Bronchial lymph node (tissue), 1 donor: ENCODE data around the genes CYBRD1 and HAT1.

- PRO-cap, result no peak
These were observed 231.1 kb downstream of the MYO3B start for GRCh38 chr2:170409017-170409550.

- PRO-cap, result unidirectional peak, plus-strand start at chr2:170751717
These were observed 18.7 kb upstream of the ERICH2 start for GRCh38 chr2:170751555-170751894.

DNA sequence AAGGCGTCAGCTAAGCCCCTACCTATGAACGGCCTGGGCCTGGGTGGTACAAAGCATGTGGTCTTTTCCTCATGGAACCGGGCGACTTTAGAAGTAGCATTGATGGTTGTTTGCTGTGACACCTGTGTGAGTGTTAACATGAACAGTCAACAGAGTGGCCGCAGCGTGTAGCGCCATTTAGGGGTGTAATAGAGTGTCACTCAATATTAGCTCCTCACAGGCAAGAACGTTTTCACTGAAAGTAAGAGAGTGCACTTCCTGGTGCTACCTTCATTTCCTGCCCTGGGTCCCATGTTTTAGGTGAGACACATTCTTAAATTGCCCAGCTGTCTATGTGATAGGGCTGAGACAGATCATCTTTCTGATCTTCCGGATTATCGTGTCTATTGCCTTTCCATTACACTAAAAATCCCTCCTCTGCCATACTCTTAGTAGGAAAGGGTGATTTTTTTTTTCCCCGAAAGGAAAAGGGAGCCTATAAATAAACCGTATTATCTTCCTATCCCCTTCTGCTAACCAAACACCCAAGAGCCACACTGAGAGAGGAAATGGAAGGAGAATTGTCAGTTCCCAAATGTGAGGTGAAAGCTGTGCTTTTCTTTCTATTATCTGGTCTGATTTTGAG, 1.3 kb downstream of the GORASP2 start:
- PRO-cap, result no peak

DNA sequence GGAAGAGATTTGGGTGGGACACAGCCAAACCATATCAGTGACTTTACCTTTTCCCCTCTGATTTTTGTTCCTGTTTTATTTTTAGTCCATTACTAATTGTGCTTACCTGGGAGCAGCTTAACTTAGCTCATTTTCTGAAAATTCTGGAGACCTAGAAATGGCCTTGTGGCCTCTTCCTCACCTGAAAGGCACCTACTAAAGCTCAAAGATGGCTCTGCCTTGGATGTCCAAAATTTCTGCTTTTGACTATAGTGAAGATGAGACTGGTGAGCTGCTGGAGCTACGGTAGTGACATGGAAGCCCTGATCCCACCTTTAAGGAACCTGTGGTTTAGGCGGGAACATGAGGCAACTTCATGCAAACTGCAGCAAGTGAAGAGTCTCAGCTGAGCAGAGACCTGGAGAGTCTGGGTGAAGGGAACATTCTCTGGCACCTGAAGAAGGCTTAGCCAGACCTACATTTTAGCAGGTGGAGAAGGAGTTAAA, 39.9 kb downstream of the GORASP2 start:
- PRO-cap, result no peak

DNA sequence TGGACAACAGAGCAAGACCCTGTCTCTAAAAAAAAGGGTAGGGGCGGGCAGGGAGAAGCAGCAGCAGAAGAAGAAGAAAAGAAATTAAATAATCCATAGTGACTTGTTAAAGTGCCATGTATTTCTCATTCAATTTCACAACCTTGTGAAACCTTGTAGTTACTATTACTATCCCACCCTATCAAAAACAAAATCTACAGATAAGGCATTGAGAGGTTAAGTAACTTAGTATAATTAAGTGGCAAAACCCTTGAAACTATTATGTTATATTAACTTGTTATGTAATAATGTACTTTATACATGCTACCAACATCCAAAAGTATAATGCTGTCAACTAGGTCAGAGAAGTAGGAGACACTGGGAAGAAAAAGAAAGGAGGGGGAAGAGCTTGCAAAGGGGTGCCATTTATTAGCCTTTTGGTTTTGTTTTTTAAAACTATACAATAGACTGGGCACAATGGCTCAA, 11.5 kb downstream of the TLK1 start:
- PRO-cap, result no peak

DNA sequence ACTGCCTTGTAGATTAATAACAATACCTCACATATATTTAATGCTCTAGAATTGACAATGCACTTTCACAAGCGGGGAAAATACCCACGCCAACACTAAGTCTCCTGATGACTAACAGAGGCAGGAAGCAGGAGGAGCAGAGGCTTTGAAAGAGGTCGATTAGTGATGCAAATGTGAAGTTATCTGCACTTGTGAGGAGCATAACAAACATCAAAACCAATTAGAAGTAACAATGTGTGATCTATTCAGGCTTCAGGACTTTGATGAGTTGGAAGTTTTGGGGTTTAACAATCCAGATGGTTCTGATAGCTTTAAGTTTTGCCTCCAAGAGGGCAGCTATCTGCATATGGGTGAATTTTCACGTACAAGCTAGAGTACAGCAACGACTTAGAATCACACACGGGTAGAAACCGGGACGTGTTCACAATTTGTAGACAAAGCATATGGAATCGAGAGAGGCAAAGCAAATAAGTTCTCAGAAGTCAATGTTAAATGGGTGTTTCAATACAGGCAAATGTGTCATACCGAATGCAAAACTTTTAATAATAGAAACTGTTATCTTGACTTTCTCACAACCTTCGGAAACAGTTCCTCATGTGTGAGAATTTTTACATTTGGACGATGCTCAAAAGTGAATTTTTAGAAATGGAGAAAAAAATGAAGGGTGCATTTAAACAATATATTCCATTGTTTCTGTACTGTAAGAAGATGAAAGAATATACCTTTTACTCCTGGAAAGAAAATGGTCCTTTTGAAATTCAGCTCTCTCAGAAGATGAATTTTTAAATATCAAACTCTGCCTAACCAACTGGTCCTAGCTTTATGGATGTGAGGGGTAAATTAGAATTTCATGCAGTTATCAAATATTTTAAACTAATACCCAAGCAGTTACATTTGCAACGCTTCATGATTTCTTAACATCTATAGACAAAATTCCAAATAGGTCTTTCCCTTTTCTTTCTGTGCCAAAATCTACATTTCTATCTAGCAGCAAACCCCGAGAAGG, 114.3 kb downstream of the METTL8 start:
- PRO-cap, result bidirectional peak, plus-strand start at position 182 of the sequence, minus-strand start at position 106 of the sequence; bidirectional peak, plus-strand start at position 595 of the sequence, minus-strand start at position 401 of the sequence

DNA sequence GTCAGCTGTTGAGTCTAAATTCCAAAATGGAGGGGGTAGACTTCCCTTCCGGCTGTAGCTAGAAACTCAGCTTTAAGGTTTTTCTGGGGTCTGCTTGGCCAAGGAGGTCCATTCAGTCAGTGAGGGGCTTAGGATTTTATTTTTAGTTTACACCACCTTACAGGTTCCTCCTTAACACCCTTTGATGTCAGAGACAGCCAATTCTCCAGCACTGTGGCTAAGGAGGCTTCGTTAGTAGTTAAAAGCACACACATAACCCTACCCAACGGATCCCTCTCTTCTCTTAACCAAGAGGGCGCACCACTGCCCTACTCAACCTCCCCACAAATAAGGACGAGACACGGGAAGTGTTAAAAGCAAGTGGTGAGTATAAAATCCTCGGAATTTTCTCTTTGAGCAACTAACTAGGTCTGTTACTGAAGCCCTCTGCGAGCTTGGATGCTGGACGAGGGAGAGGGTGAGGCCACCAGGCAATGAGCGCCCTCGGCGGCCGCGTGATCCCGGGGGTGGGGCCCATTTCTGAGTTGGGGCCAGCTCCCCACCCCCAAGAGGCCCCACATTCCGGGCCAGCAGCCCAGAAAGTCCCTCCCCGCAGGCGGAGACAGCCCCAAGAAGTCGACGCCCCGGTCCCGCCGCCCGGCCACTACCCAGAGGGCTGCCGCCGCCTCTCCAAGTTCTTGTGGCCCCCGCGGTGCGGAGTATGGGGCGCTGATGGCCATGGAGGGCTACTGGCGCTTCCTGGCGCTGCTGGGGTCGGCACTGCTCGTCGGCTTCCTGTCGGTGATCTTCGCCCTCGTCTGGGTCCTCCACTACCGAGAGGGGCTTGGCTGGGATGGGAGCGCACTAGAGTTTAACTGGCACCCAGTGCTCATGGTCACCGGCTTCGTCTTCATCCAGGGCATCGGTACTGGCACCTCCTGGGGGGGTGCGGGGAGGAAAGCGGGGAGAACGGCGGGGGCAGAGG, at the start of gene CYBRD1:
CYBRD1 (plus strand) TSS at position 640 of the 964 bp plus-strand sequence.
- PRO-cap, result unidirectional peak, plus-strand start at position 399 of the sequence; bidirectional peak, plus-strand start at position 643 of the sequence, minus-strand start at position 428 of the sequence

- PRO-cap, result no peak
These were observed 32.9 kb downstream of the CYBRD1 start for GRCh38 chr2:171555133-171555539.

DNA sequence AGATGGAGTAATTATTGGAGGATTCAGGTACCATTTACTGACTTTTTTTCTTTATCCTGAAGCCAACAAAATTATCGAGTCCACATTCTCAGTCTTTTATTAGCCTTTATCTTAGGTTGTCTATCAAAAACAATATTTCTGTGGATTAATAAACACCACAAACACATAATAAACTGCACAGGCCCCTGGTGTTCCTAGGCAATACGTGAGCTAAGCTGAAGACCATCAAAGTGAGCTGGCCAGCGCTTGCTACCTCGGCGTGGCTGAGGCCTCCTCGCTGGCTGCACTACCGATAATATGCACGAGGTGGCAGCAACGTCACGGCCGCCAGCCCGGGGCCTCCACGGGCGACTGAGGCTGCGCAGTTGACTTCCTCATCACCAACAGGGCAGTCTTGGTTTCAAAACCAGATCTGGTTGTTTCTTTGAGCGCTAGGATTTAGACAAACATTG, 51.7 kb downstream of the CYBRD1 start:
- PRO-cap, result no peak

GRCh38 chr2:171762691-171763738, 75.7 kb downstream of the DYNC1I2 start:
- PRO-cap, result no peak

DNA sequence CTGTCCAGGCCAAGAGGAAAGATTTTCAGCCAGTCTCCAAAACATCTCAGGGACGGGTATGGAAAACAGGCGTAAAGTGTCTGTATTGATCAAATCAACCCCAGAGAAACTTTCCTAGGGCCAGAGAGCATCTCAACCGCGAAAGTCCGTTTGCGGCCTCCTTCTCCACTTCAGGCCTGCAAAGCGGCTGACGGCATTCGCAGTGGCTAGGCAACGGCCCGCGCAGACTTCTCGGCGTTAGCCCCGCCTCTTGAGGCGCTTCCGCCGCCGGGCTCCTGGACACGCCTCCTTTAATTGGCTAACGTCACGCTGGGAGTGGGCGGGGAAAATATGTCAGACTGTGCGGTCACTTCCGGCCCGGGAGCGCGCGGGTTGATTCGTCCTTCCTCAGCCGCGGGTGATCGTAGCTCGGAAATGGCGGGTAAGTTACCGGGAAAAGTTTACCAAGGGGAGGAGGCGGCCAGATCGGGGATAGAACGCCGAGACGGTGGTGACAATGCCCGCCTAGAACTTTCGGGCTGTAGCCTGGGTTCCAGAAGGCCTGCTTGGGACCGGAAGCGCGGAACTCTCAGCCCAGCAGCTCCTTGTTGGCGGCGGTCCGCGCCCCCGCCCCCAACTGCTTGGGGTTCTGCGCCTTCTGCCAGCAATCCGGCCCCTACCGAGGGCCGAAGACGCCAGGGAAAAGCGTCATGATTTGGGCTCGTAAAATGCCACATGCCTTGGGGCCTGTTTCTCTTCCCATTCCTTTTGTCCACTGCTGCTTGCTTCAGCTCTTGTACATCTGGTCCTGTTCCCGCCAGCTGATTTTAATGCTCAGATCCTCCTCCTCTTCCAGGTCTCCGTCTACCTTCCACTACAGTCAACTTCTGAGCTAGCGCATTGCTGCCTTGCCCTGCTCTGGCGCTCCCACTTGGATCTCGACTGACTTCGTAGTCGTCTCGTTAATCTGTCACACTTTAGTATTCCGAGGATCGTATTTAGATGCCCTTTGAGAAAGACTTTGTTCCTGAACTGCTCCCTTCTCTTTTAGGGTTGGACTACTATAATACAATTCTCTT, at the start of gene HAT1:
HAT1 (plus strand) TSS at position 375 of the 1,058 bp plus-strand sequence.
- PRO-cap, result bidirectional peak, plus-strand start at position 400 of the sequence, minus-strand start at position 180 of the sequence; bidirectional peak, plus-strand start at position 668 of the sequence, minus-strand start at position 618 of the sequence

GRCh38 chr2:171939277-171940005, 17.2 kb downstream of the HAT1 start:
- PRO-cap, result no peak

GRCh38 chr2:172090096-172091268, 5.2 kb downstream of the DLX1 start:
- PRO-cap, result no peak

DNA sequence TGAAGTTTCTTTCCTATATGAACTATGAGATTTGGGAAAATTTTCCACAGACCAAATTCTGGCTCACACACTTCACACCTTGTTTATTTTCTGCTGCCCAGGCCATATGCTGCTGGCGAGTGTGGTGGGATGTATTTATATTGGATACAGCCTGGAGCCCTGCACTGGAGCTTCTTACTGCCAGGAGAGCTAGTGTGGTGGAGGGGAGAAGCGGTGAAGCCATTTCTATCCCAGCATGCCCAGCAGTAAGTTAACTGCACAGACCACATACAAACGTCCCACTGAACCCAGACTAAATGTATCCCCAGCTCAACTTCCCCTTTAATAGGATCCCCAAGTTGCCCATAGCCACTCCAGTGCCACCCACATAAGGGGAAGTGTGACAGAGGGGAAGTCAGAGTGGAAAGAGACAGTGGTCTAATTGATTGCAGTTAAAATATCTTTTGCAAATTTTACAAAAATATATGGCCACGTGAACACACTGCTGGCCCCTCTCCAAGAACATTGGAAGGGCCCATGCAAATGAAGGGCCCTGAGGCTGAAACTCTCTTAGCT, 146.7 kb upstream of the ITGA6 start:
- PRO-cap, result no peak

- PRO-cap, result no peak
These were observed 121.8 kb upstream of the ITGA6 start for GRCh38 chr2:172305715-172305914.

GRCh38 chr2:172434764-172435437, 7.5 kb downstream of the ITGA6 start:
- PRO-cap, result no peak

DNA sequence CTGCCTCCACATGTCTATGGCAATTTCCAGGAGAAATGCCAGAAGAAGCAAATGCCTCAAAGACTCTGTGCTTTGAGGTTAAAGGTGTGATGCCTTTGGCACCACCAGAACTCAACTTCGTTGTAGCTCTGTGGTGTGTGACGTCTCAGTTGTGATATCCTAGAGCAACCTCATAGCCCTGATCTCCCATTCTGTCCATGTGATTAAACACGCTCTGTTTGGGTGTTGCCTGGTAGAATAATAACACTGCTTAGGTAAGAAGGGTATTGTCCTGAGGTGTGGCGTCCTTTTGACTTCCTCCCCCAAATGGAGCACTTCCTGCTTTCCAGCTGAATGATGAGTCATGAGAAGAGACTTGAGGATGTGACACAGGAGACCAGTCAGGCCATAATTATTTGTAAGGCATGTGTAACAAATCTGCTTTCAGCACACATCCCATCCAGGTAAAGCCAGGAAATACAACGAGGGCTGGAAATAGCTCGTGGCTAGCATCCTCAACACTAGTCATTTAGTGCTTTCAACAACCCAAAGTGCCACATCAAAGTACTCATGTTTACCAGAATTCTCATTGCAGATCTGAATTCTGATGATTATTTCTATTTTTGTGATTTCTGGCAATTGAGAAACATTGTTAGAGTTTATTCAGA, 100.8 kb downstream of the RAPGEF4 start:
- PRO-cap, result no peak

- PRO-cap, result no peak
These were observed 114.7 kb upstream of the MAP3K20 start for GRCh38 chr2:172960938-172961371.

DNA sequence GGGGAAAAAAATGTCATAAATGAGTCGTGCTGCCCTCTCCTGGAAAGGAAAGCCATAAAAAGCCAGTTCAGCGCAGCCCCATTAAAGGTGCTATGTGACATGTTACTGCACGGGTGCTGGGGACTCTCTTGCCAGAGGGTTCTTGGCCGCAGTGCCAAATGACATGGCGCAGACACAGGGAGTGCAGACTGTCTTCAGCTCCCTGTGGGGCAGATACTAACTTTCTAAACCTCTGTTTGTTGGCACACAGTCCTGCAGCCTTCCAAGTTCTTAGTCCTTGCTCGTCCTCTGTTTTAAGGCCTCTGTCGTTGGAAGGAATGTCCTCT, 53.6 kb upstream of the MAP3K20 start:
- PRO-cap, result no peak

- PRO-cap, result bidirectional peak, plus-strand start at chr2:173076485, minus-strand start at chr2:173076487; bidirectional peak, plus-strand start at chr2:173076783, minus-strand start at chr2:173076698
These were observed 716 bp downstream of the MAP3K20 start for GRCh38 chr2:173076153-173076970.